ENCODE measurements around the gene SPDYE15.

GRCh38 chr7:73675035-73675899, 7.6 kb downstream of the VPS37D start:
- RRBS: no CpG with 5 or more reads among the region's 4 CpGs

GRCh38 chr7:73716745-73717786, 2.4 kb downstream of the STX1A start:
- RRBS: no CpG with 5 or more reads among the region's 15 CpGs

DNA sequence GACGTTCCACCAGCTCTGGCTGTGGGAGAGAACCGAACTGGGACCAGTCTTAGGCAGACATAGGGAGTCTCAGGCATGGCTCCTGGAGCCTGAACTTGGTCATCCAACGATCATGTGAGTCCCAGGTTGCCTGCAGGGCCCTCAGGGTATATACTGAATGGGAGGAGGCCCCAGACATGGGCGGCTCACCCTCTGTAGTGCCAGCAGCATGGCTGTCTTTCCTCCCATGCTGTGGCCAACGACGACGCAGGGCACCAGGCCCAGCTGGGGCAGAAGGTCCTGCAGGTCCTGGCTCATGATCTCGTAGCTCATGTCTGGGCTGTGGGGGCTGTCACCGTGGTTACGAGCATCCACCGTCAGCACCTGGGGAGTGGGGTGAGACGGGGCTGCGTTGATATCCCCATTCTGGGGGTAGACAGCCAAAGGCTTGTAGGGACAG, 1.2 kb downstream of the ABHD11 start:
- RRBS: no CpG with 5 or more reads among the region's 13 CpGs

DNA sequence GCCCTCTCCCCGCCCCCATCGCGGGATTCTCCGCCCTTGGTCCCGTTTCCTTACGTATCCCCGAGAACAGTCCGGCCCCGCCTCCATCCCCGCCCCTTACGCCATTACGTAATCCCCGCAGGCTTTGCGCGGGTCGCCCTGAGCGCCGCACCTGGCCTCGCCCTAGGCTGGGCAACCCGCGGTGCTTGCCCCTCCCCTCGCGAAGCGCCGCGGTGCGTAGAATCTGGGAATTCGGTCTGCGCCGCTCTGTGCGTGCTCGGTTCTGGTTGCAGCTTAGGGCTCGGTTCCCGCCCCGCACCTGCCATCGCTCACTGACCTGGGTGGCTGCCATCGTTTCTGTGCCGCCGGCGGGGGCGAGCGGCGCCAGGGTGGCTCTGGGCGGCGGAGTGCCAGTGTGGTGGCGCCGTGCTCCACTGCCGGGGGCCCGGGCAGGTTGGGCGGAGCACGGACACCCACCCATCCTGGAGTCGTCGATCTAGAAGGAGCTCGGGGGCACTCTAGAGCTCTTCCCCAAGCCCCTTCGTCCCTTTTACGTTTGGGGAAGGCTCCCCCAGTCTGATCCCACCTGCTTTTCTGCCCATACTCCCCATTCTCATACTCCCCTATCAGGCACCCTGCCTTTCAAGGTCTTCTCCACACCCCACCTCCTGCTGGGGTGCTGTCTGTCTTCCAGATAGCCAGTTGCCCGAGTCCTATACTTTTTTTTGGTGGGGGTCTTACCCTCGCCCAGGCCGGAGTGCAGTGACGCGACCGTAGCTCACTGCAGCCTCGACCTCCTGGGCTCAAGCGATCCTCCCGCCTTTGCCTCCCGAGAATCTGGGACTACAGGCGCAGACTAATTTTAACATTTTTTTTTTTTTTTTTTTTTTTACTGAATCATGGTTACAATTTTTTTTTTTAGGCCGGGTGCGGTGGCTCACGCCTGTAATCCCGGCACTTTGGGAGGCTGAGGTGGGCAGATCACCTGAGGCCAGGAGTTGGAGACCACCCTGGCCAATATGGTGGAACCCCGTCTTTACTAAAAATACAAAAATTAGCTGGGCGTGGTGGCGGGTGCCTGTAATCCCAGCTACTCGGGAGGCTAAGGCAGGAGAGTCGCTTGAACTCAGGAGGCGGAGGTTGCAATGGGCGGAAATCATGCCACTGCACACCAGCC, 674 bp upstream of the ABHD11 start:
- RRBS: 4% methylated on average over 9 of the region's 78 CpGs

DNA sequence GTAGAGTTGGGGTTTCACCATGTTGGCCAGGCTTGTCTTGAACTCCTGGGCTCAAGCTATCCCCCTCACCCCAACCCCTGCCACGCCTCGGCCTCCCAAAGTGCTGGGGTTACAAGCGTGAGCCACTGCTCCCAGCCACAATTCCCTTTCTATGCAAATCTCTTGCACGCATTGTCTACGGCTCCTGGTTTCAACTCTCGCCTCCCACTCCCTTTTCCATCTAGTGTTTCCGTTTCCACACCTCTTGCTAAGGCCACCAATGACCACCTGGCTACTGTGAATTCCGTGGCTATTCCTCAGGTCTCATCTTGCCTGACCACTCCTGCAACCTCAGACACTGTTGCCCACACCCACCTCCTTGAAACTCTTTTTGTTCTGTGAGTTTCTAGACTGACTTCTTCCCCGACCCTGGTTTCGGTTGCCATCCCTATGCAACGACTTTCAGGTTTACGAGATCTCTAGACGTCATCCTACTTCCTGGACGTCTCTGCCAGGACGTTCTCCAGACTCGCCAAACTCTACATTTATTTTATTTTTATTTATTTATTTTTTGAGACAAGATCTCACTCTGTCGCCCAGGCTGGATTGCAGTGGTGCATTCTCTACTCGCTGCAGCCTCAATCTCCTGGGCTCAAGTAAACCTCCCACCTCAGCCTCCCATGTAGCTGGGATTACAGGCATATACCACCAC, 3.3 kb downstream of the CLDN3 start:
- RRBS: no CpG with 5 or more reads among the region's 18 CpGs

DNA sequence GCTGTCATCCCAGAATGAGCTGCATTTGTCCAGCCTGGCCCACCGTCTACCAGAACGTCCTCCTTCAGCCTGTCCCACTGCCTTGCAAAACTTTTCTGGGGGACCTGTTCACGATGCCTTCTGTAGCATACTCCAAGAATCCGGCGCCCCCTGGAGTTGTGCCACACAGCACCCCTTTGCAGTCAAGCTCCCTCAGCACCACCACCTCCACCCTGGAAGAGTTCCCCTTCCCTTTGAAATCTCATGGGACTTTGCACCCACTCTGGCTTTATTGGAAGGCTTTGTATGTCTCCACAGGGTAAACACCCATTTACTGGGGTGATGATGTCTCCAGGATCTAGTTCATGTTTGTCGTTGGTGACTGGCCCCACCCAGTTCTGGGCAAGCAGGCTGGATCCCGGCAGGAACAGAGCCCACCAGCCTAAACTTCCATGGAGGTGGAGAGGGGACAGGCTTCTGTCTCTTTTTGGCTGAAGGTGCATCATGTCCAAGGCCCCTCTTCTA, 904 bp upstream of the CLDN4 start:
- RRBS: no CpG with 5 or more reads among the region's 7 CpGs

- RRBS: 91% methylated on average over 4 of the region's 14 CpGs
Measured at GRCh38 chr7:74012915-74013370, 15.0 kb upstream of the ELN start.

DNA sequence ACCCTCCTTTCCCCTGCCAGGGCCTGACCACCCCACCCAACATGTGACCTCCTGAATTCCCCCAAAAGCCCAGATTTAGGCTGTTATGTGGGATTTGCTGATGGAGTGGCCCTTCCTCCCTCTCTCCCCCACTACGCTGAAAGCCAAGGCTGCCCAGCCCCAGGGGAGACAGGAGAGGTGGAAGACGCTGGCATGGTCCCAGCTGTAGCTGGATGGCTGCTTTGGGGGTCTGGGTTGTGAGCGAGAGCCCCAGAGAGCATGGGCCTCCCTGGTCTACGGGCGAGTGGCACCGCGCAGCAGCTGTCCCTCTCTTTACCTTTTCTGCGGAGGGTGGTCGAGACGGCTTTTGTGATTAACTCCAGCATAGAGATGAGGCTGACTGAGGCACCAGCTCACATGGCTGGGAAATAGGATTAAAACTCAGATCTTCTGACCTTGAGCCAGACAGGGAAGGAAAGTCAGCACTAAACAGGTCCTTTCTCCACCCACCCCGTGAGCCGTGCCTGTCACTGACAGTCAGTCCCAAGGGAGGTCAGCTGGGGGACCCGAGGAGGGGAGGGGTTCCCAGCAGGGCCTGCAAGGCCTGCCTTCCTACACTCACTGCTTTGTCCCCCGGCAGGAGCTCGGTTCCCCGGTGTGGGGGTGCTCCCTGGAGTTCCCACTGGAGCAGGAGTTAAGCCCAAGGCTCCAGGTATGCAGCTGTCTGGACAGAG, 16.8 kb downstream of the ELN start:
- RRBS: no CpG with 5 or more reads among the region's 16 CpGs

DNA sequence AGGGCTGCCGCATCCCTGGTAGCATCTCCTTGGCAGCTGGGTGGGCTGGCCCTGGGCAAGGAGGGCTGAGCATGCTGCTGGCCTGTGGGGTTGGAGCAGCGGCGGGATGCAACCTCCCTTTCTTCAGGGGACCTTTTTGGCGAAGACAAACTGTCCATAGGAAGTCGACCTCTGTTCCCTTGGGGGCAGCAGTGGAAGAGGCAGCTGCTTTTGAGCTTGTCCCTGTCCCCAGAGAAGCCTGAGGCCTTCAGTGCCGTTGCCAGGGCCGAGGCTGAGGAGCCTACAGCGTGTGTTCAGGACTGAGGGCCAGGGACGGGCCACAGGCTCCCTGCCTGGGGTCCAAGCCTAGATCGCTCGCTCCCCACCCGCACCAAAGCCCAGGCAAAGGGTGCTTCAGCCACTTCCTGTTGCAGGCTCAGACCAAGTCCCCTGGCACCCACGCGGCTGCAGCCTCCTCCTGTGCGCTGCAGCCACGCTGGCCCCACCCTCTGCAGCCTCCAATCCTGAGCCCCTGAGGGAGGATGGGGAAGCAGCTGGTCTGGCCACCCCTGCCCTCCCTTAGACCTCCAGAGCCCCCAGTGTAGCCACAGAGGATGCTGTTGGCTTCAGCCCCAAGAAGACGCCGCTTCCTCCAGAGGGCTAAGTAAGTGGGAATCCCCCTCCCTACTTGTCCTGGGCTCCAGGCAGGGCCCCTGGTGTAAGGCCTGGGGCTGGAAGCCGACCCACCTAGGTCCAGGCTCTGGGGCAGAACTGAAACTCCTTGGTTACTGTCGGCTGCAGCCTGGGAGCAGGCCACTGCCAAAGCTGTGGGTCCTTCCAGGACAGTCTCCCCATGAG, 9.3 kb downstream of the LIMK1 start:
- RRBS: no CpG with 5 or more reads among the region's 20 CpGs

DNA sequence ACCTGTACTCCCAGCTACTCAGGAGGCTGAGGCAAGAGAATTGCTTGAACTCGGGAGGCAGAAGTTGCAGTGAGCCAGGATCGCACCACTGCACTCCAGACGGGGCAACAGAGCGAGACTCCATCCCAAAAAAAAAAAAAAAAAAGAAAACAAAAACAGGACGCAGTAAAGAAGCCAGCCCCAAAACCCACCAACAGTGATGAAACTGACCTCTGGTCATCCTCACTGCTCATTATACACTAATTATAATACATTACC, 40.1 kb upstream of the EIF4H start:
- RRBS: no CpG with 5 or more reads among the region's 5 CpGs

GRCh38 chr7:74175248-74175945, 1.2 kb downstream of the EIF4H start:
- RRBS: no CpG with 5 or more reads among the region's 9 CpGs

GRCh38 chr7:74196745-74197059, 13.1 kb upstream of the LAT2 start:
- RRBS: no CpG with 5 or more reads among the region's 1 CpG

DNA sequence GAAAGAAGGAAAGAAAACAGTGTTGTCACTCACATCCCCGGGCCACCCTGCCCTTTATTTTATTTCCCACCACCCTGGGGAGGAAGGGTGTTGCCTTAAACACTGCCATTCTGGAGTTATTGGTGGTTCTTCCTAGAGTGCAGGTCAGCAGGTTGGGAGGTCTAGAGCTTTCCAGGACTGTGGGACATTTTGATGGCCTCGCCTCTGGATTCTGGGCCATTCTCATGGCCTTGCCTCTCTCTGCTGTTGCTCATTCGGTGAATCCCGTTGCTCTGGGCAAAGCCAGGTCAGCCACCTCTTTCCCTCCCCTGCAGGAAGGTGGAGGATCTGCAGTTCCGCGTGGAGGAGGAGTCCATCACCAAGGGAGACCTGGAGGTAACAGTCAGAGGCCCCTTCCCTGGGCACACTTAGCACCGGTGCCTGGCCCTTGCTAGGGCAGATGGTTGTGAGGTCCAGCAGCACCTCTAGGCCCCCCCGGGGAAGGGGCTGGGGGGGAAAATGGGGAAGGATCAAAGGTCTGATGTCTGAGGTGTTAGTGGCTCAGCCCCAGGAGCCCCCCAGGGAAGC, 74.8 kb downstream of the CLIP2 start:
- RRBS: 93% methylated on average over 2 of the region's 8 CpGs

DNA sequence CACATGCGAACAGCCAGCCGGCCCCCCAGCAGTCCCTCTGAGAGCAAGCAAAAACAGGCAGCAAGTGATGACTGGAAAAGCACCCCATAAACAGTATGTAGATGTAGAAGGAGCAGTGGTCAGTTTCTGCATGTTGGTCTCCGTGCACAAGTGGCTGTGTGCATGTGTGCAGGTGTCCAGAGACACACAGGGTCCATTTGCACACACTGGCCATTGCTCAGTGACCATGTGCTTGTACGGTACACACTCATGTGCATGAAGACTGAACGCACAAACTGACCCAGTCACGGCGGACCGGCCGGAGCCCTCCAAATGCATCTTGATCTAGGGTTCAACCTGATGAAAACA, 79.7 kb upstream of the GTF2IRD1 start:
- RRBS: no CpG with 5 or more reads among the region's 9 CpGs

GRCh38 chr7:74375909-74376934, 77.5 kb upstream of the GTF2IRD1 start:
- RRBS: 82% methylated on average over 6 of the region's 60 CpGs

DNA sequence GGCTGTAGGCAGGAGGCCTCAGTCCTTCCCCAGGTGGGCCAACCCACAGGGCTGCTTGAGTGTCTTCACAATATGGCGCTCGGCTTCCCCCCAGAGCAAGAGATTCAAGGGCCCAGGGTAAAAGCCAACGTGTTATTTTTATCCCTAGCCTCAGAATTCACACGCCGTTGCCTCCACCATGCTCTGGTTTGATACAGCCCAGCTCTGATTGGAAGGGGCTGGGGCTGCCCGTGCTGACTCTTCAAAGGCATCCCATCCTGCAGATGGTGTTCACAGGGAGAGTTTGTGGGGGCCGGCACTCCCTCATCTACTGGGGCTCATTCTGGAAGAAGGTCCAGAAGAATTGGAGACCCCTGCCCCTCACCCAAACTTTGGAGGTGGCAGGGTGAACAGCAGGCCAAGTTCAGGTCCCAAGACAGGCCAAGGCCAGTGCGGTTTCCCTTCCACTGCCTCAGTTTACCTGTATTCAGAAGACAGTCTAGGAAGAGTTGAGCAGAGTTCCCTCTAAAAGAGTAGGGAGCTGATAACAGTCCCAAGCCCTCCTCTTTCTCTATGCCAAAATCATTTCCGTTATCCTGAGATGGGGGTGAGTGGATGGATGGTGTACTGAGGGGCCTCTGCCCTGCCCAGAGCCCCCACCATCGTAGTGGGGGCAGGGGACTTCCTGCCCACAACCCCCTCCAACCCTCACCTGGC, 42.9 kb downstream of the RCC1L start:
- RRBS: no CpG with 5 or more reads among the region's 10 CpGs

- RRBS: no CpG with 5 or more reads among the region's 25 CpGs
Measured at GRCh38 chr7:75055432-75056389, 17.9 kb downstream of the RCC1L start.

DNA sequence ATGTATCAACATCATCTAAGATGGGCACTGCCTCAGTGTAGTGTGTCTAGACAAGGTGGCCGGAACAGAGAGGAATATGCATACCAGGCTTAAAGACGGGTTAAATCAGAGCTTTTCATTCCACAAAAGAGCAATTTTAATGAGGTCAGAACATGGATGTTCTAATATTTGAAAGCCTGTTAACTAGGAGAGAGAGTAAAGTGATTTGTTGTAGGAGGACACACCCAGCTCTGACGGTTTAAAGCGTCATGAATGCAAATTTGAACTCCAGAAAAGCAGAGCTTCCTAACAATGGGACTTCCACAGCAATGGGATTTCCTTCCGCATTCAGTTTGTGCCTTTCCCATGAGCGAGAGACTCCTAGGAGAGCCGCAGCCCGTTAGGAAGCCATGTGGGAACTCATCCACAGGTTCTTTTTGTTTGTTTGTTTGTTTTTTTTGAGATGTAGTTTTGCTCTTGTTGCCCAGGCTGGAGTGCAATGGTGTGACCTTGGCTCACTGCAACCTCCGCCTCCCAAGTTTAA, at the start of gene SPDYE15:
Gene SPDYE15, plus strand, starts transcription at position 288 of the 523 bp plus-strand sequence.
- RRBS: no CpG with 5 or more reads among the region's 9 CpGs

DNA sequence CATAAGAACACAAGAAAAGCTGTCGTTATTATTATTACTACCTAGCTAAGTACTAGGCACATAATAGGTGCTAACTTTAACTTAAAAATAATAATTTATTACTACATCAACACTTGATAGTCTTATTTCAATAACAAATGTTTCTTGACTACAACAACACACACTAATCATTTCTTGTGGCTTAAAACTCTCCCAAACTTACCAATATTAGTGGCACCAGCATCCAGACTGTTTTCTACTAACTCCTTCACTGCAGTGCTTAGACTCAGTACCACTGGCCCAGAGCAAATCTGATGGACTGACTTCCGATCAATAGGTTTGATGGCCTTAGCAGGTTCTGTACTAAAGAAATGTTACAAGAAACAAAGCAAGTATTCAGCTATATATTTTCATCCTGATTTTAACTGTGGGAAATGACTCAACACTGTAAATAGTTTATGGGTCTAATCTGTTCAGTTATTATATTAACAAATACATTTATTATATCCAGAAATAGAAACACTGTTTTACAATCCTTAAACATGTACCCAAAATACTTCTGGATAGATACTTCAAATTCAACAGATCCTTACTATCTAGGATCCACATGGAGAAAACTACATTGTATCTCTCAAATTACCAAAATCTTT, 22.4 kb downstream of the SPDYE5 start:
- RRBS: no CpG with 5 or more reads among the region's 2 CpGs

DNA sequence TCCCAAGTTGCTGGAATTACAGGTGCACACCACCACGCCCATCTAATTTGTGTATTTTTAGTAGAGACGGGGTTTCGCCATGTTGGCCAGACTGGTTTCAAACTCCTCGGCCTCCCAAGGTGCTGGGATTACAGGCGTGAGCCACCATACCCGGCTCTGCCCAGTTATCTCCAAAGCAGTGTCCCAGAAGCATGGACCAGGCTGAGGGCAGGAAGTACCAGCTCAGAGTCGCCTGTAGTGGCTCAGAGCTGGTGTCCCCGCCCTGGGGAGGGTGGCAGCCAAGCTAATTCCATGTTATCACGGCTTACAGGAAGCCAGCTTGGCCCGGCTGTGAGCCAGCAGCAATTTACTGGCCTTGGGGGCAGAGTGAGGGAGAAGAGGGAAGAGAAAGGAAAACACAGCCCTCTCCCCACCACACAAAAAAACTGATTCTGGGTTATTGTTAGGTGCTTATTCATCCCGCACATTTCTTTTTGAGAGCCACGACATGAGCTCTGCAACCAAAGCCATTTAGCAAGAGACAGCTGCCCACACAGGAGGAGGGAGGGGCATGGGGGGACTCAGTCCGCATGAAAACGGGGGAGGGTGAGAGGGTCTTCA, 88.1 kb downstream of the HIP1 start:
- RRBS: no CpG with 5 or more reads among the region's 14 CpGs

Measured in islet of Langerhans (tissue), 1 donor.